Right lobe of liver (tissue), 4 donors: ENCODE data around the genes PLXNB2 and PPP6R2.

GRCh38 chr22:49605472-49605719 lies 222.3 kb downstream of the BRD1 start:
- PRO-cap, 4 experiments, result no peak in any of the 4 experiments
- RAMPAGE, long total RNA, 2 experiments, result no peak in any of the 2 experiments

DNA sequence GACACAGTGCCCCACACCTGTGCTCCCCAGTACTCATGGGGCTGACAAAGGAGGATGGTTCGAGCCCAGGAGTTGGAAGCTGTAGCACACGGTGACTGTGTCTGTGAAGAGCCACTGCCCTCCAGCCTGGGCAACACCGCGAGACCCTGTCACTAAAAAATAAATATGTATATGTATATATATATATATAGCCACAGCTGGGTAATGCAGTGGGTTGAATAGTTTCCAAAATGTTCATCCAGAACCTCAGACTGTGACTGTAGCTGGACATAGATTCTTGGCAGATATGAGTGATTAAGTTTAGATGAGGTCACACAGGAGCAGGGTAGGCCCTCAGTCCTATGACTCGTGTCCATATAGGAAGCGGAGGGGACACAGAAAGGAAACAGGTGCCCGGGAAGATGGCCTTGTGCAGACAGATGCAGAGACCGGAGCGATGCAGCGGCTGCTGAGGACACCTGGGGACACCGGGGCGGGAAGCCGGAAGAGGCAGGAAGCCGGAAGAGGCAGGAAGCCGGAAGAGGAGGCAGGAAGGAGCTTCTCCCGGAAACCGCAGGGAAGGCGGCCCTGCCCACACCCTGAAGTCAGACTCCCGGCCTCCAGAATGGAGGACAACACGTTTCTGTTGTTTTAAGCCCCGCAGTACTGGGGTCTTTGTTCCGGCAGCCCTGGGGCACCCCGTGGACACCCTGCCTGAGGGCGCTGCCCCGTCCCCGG lies 103.8 kb downstream of the BRD1 start:
- PRO-cap, 4 experiments, result no peak in any of the 4 experiments
- RAMPAGE, long total RNA, 2 experiments, result no peak in any of the 2 experiments

DNA sequence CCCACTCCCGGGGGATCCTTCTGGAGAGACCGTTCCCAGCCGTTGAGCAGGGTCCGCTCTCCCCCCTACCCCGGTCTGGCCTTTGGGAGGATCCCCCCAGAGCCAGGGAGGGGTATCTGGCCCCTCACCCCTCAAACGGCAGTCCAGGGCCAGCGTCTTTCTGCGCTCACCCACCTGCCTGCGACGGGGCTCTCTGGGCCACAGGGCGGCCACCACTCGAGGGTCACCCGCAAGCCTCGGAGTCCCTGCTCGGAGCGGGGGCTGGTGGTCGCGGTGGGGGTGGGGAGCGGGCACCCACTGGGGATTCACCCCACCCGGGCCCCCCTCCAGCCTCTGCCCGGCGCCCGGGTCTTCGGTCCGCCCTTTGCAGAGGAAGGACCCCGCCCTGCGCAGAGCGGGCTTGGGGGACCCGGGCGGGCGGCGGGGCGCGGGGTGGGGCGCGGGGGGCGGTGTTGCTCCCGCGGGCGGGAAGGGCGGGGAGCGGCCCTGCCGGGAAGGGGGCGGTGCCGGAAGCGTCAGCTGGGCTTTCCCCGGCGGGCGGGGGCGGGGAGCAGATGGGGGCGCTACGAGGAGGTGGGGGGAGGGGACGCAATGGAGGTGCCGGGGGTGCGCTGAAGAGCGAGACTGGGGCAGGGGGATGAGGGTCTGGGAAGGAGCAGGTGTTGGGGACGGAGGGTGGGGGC lies 16.6 kb downstream of the CRELD2 start:
- PRO-cap, 4 experiments, result peak in 2 of 4 experiments; most common plus-strand start position 591 of the sequence (in 2); most common minus-strand start position 366 of the sequence (in 1)
- RAMPAGE, long total RNA, 2 experiments, result no peak in any of the 2 experiments

DNA sequence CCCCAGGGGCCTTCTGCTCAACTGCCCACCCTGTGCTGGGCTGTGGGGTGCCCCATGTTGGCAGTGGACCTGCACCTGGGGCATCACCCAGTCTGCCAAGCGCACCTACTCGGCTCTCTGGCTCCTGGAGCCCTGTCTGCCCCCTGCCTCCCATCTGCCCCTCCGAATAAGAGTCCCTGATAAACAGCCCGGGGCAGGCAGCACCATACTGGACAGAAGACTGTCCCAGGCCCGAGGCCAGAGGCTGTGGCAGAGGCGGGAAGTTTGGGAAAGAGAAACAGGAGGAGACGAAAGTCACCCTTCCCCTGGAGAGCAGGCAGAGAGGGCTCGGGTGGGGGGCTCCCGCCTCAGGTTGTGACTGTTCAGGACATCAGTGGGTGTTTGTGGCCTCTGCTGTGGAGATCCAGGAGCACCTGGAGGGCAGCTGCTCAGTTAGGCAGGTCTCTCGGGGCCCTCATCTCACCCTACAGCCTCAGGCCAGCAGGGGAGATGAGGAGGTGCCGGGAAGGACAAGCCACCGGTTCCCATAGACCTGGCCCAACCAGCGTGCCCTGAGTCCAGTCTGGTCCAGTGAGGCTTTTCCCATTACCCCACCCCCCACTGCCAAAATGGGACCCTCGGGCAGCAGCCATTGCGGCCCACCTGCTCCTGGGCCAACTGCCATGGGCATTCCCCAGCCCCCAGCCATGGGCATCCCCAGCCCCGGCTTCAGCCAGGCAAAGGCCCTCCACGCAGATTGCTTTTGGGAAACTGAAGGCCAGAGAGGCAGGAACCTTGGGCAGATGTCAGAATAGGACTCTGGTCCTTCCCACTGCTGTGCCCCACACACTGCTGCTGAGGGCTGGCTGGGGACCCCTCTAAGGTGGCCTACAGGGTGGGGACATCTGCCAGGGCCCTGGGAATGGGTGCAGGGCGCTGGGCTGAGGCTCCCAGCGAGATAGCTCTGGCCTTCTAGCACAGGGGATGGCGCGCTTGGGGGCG lies 4.5 kb downstream of the PIM3 start:
- PRO-cap, 4 experiments, result peak in 2 of 4 experiments; most common plus-strand start position 272 of the sequence (in 2); most common minus-strand start position 168 of the sequence (in 1)
- RAMPAGE, long total RNA, 2 experiments, result no peak in any of the 2 experiments

DNA sequence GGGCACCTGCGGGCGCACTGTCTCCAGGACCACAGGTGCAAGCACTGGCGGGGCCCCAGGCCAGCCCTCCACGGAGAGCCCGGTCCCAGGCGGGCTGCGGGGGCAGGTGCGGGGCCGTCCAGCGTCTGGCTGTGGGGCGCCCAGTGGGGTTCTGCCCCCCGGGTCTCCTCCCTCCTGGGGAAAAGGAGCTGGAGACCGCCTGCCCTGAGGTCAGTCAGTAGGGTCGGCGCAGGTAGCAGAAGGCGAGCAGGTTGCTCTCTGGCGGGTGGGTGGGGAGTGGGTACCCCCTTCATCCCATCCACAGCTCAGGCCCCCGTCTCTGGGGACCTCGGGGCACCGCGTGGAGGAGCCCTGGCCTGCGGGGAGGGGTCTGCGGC lies 11.2 kb downstream of the PIM3 start:
- PRO-cap, 4 experiments, result peak in 1 of 4 experiments; most common plus-strand start position 207 of the sequence (in 1)
- RAMPAGE, long total RNA, 2 experiments, result no peak in any of the 2 experiments

GRCh38 chr22:49972201-49972725 lies 11.7 kb downstream of the PIM3 start:
- PRO-cap, 4 experiments, result peak in 2 of 4 experiments; most common minus-strand start chr22:49972224 (in 1)
- RAMPAGE, long total RNA, 2 experiments, result no peak in any of the 2 experiments

- PRO-cap, 4 experiments, result no peak in any of the 4 experiments
- RAMPAGE, long total RNA, 2 experiments, result no peak in any of the 2 experiments
Observed at GRCh38 chr22:49976398-49976911, 15.9 kb downstream of the PIM3 start.

- PRO-cap, 4 experiments, result no peak in any of the 4 experiments
- RAMPAGE, long total RNA, 2 experiments, result no peak in any of the 2 experiments
Observed at GRCh38 chr22:49996111-49996617, 16.4 kb downstream of the IL17REL start.

- PRO-cap, 4 experiments, result peak in 3 of 4 experiments; most common plus-strand start chr22:50147152 (in 2); most common minus-strand start chr22:50146975 (in 1)
- RAMPAGE, long total RNA, 2 experiments, result no peak in any of the 2 experiments
Observed at GRCh38 chr22:50146901-50147422, 23.6 kb upstream of the PANX2 start.

- PRO-cap, 4 experiments, result peak in 1 of 4 experiments; most common plus-strand start chr22:50199504 (in 1)
- RAMPAGE, long total RNA, 2 experiments, result no peak in any of the 2 experiments
Observed at GRCh38 chr22:50199040-50200147, 1.4 kb upstream of the SELENOO start.

DNA sequence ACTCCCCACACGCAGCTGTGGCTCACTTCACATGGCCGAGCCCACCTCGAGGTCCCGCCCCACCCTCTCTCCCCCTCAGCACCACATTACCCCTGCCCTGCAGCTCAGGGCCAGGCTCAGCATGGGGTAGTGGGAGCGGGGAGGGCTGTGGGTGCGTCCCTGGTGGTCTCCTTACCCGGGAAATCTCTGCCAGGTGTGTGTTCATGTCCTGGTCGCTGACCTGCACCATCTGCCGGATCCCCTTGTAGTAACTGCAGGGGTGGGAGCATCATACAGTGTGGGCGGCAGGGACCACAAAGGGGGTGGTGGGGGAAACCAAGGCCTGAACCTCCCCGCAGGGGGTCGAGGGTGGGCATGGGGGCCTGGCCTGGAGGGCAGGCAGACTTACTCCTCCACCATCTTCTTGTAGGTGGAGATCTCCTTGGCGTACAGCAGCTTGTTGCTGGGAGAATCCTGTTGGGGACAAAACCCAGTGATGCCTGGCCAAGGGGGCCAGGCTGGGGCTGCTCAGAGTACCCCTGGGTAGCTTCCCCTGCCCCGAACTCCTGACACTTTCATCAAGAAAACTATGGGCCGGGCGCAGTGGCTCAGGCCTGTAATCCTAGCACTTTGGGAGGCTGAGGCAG lies 6.4 kb upstream of the MAPK11 start:
- PRO-cap, 4 experiments, result no peak in any of the 4 experiments
- RAMPAGE, long total RNA, 2 experiments, result no peak in any of the 2 experiments

DNA sequence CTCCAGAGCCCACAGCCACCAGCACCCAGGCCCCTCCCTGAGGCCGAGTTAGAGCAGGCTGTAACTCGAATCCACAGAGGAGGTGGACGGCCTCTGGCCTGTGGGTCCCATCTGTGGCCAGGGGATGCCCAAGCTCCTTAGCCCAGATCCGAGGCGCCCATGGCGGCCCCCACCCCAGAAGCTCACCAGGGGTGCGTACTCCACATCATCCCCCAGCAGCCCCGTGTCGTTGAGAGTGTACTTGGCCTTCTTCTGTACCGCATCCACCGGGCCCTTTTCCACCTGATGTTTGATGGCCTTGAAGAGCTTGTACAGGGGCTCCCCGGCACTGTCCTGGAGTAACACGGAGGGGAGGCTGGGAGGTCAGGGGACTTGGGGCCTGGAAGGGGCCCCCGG lies 9.3 kb upstream of the MAPK11 start:
- PRO-cap, 4 experiments, result no peak in any of the 4 experiments
- RAMPAGE, long total RNA, 2 experiments, result no peak in any of the 2 experiments

DNA sequence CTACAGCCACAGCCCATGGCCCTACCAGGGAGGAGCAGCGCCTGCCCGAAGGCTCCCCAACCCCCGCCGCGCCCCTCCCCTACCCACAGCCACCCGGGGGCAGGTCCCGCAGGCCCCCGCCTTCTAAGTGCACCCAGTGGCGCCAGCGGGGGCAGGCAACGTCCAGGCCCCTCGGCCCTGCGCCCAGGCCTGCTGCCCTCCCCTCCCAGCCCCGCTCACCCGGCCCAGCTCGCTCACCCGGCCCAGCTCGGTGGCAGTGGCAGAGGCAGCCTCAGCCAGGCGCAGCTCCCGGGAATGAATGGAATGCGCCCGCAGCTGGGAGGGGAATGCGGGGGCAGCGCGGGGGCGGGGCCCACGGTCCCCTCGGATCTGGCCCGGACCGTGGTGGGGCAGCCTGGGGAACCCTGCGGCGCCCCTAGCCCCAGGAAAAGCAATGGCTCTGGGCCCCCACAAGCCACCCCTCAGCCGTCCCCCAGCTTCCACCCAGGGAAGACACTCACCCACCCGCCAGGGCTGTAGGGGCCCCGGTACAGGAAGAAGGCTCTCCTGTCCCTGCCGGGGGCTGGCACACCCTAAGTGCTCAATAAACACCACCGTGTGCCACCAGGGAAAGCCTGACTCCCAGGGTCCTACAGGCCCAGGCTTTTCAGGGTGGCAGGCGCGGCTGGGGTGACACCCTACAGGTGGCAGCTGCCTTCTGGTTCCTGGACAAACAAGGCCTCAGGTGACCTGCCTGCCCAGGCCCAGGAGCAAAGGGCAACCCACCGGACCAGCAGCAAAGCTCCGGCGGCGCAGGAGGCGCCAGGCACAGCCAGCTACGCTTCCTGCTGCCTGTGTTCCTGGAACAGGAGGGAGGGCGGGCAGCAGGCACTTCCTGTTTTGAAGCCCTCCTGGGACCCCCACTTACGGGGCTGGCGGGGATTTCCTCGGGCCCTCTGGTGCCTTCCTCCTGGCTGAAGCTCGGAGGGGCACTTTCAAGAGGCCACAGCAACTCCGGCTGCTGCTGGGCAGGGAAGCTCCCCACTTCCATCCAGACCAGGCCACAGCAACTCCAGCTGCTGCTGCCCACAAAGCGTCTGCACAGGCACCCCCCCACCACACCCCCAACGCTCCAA lies 13.8 kb downstream of the PLXNB2 start:
- PRO-cap, 4 experiments, result peak in 4 of 4 experiments; most common plus-strand start position 778 of the sequence (in 4); most common minus-strand start position 699 of the sequence (in 2)
- RAMPAGE, long total RNA, 2 experiments, result no peak in any of the 2 experiments

DNA sequence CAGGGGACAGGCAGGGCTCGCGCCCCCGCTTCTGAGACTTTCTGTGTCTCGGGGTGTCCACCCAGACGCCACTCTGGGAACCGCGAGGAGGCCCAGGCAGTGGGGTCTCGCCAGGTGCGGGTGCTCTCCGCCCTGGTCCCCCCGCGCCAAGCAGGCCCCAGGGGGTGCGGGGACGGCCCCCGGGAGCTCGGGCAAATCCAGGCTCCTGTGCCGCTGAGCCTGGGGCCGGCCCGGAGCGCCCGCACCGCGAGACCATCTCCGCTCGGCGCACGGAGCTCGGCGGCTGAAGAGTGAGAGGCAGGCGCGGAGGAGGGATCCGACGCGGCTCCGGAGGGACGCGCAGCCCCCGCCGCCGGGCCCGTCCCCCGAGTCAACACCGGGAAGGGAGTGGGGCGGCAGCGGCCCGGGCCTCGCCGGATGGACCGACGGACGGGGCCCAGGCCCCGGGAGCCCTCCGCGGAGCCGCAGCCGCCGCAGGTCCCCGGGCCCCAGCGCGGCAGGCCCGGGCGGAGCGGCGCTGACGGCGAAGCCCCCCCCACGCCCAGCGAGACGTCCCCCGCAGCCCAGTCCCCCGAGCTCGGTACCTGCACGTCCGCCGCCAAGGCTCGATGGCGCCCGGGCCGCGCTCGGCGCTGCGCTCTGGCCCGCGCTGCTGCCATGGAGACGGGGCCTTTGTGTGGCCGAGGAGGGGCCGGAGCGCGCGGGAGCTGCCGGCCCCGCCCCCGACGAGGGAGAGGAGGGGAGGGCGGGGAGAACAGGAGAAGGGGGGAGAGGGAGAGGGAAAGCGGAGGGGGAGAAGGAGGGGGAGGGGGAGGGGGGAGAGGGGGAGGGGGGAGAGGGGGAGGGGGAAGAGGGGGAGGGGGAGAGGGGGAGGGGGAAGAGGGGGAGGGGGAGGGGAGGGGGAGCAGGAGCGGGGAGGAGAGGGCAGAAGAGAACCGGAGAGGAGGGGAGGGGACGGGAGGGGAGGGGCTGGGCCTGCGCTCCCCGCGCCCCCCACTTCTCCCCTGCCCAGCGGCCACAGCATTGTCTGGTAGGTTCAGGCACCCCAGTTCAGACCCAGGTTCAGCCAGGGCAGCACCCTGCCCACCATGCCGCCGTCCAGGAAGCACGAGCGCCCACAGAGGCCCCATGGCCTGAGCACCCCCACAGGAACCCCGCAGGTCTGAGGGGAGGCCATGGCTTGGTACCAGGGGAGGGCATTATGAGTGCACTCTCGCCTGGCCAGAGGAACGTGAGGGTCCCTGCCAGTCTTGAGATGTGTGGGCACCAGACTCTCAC lies at the start of gene PLXNB2:
Gene PLXNB2, minus strand, starts transcription at position 678 of the 1,278 bp plus-strand sequence.
- PRO-cap, 4 experiments, result peak in 4 of 4 experiments; most common minus-strand start position 646 of the sequence (in 4)
- RAMPAGE, long total RNA, 2 experiments, result start-site peak on the minus strand in 2 of 2 experiments, centred at position 641 of the sequence, 227 to 336 reads per replicate

DNA sequence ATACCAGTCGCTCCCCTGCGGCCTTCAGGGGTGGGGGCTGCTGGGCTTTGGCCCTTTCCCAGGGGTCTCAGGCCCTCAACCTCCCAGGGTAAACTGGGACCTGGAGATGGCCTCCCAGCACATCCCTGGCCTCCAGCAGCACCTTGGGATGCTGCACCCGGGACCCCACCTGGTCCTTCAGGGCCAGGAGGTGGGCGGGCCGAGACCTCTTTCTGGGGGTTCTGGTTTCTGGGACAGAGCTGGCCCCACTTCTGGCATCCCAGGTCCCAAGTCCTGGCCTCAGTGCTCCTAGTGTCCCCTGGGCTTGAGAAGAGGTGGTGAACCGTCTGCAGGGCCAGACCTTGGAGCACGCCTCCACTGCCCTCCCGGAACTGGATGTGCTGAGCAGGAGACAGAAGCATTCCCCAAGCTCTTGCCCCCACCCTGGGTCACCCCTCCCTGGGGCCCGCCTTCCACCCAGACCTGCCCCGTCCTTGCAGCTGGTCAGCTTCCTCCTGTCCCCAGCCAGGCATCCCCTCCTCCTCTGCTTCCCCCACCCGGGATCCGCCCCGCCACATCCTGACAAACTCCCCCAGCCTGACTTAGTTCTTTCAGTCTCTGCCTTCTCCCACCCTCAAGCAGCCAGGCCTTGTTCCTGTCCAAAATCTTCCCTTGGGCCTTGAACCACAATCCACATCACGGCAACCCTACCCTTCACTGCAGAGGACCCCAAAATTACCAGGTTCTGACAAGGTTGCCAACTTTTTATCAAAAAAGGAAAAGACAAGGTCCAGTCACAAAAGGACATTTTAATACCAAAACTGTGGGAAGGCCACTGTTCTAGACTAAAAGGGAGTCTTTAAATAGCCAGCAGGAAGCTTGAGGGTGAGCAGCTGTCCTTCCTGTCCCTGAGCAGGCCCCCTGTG lies 1.1 kb upstream of the PLXNB2 start:
- PRO-cap, 4 experiments, result peak in 4 of 4 experiments; most common plus-strand start position 593 of the sequence (in 4); most common minus-strand start position 373 of the sequence (in 4)
- RAMPAGE, long total RNA, 2 experiments, result no peak in any of the 2 experiments

- PRO-cap, 4 experiments, result peak in 4 of 4 experiments; most common plus-strand start chr22:50343340 (in 3); most common minus-strand start chr22:50342798 (in 3)
- RAMPAGE, long total RNA, 2 experiments, result no peak in any of the 2 experiments
Observed at GRCh38 chr22:50342700-50344000, at the start of gene PPP6R2. Gene PPP6R2, plus strand, starts transcription at chr22:50343327.

DNA sequence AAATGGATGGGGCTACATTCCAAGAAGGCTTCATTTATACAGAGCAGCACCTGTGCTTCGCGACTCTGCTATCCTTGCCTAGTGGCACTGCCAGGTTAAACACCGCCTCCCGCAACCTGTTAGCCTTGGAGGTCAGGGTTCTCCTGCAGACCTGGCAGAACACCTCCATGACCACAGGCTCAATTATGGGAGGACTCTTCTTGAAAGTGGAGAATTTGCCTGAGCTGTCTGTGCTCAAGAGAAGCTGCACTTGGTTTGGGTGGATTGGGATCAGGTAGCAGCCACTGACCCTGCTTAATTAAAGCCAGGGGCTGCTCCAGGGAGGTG lies 56.2 kb downstream of the PPP6R2 start:
- PRO-cap, 4 experiments, result peak in 2 of 4 experiments; most common plus-strand start position 148 of the sequence (in 2); most common minus-strand start position 70 of the sequence (in 2)
- RAMPAGE, long total RNA, 2 experiments, result no peak in any of the 2 experiments

DNA sequence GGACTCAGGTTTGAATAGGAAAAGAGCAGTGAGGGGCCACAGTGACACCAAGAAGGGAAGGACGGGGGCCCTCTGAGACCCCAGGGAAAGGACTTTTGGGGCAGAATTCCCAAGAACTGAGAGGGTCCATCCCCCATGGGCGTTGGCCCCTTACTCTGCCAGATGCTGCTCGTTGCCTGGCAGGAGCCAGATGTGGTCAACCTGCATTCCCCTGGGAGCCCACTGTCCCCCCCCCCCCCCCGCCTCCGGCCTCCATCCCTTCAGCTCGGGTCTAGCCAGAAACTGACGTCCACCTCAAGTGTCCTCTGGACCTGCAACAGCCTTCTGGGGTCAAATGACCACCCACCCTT lies 28.7 kb downstream of the SBF1 start:
- PRO-cap, 4 experiments, result no peak in any of the 4 experiments
- RAMPAGE, long total RNA, 2 experiments, result no peak in any of the 2 experiments

GRCh38 chr22:50467626-50467924 lies 7.3 kb downstream of the SBF1 start:
- PRO-cap, 4 experiments, result no peak in any of the 4 experiments
- RAMPAGE, long total RNA, 2 experiments, result no peak in any of the 2 experiments

GRCh38 chr22:50473011-50473624 lies 1.7 kb downstream of the SBF1 start:
- PRO-cap, 4 experiments, result no peak in any of the 4 experiments
- RAMPAGE, long total RNA, 2 experiments, result no peak in any of the 2 experiments